Tibial nerve (tissue), 3 donors: ENCODE data around the gene FAM81B.

DNA sequence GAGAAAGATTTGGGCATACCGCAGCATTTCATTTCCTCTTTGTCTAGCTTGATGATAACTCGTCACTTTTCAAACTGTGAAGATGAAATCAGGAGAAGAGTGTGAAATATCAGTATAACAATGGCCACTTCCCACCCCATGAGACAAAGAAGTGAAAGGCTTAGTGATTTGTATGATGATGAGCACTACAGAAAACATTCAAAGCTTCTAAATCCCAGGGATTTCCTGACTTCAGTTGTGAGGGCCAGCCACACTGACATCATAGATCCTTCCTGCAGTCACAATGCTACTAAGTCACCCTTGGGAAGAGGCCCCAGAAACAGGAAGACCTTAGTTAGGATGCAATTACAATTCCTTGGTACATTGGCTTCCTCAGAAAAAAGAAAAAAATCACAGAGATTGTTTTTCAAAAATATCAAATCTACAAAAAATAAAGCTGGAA lies at the start of gene FAM81B:
FAM81B (plus strand) TSS at position 316 of the 442 bp plus-strand sequence.
- PRO-cap, result no peak
- RAMPAGE, long total RNA, 3 experiments, result no peak in any of the 3 experiments

DNA sequence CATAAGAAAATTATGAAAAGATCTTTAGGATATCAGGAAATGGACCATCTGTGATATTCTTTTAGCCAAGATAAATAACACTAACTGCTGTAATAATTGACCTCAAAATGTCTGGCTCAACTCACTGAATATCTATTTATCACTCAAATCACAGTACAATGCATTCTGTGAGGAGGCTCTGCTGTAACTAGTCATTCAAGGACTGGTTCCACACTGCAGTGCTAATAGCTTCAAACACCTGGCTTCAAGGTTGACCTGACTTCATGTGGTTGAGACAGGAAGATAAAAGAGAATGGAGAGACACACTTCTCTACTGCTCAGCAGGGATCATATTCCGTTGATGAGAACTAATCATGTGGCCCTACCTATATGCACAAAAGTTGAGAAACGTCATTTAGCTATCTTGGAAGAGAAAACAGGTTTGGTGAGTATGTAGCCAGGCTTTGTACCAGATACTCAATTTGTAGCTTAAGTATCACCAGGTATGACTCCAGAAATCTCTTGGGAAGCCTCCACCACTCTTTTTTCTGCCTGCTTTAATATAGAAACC lies 3.3 kb upstream of the RHOBTB3 start:
- PRO-cap, result unidirectional peak, plus-strand start at position 163 of the sequence
- RAMPAGE, long total RNA, 3 experiments, result no peak in any of the 3 experiments

DNA sequence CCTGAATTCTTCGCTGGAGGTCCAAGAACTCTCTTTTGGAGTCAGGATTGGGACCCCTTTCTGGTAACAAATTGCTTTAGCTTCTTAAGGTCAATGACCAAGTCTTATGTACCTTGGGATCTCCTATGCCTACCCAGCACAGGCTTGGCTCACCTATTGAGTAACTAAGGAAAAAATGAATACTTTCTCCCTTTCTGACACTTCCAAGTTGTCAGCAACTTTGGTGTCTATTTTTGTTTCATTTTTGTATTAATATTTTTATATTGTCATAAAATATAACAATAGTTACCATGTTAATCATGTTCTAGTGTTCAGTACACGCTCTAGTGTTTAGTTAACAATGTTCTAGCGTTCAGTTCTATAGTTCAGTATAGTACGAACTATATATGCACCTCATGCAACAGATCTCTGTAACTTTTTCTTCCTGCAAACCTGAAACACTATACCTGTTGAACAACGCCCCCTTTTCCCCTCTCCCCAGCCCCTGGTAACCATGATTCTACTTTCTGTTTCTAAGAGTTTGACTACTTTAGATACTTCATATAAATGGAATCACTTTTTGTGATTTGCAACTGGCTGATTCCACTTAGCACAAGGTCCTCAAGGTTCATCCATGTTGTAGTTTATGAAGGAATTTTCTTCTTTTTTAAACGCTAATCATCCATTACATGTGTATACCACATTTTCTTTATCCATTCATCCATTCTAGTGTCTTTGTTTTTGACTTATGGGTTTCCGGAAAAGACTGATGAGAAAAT lies 1.7 kb upstream of the RHOBTB3 start:
- PRO-cap, result no peak
- RAMPAGE, long total RNA, 3 experiments, result no peak in any of the 3 experiments

- PRO-cap, result no peak
- RAMPAGE, long total RNA, 3 experiments, result no peak in any of the 3 experiments
Measured at GRCh38 chr5:95836440-95837326, 14.2 kb upstream of the GLRX start.

DNA sequence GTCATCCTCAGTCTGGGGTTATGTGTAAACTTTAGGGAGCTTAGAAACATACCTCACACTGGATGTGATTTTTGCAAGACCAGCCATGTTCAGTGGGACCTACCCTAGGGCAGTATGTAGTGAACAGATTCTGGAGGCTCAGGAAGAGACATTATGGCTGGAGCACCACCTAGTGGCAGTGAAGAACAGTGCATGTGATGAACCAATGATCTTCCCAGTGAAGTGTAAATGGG lies 24.4 kb upstream of the GLRX start:
- PRO-cap, result no peak
- RAMPAGE, long total RNA, 3 experiments, result no peak in any of the 3 experiments

DNA sequence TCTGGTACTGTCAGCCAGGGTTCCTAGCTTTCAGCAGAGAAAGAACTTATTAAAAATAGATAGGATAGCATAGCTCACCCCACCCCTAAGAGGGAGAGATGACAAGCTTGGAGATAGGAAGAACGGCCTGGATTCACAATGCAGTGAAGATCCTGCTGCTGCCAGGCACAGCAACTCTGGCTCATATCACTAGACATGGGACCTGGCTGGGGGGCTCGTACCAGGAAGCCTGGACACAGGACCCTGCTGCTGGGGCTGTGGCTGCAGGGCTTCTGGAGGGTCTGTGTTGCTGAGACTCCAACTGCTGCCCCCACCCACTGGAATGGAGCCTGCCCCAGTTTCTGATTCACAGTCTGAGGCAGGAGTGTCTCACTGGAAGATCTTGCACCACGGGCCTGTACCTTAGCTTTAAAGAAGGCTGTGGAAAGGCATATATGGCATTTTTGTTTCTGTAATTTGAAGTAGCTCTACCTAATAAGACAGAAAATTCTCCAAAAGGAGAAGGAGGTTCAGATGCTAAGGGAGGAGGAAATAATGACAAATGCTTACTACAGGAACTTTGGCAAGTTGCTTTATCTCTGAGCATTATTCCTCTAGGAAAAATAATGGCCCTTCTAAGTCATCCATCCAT lies 31.0 kb upstream of the GLRX start:
- PRO-cap, result no peak
- RAMPAGE, long total RNA, 3 experiments, result no peak in any of the 3 experiments

- PRO-cap, result no peak
- RAMPAGE, long total RNA, 3 experiments, result no peak in any of the 3 experiments
Measured at GRCh38 chr5:95903477-95904472, 57.9 kb downstream of the ELL2 start.

DNA sequence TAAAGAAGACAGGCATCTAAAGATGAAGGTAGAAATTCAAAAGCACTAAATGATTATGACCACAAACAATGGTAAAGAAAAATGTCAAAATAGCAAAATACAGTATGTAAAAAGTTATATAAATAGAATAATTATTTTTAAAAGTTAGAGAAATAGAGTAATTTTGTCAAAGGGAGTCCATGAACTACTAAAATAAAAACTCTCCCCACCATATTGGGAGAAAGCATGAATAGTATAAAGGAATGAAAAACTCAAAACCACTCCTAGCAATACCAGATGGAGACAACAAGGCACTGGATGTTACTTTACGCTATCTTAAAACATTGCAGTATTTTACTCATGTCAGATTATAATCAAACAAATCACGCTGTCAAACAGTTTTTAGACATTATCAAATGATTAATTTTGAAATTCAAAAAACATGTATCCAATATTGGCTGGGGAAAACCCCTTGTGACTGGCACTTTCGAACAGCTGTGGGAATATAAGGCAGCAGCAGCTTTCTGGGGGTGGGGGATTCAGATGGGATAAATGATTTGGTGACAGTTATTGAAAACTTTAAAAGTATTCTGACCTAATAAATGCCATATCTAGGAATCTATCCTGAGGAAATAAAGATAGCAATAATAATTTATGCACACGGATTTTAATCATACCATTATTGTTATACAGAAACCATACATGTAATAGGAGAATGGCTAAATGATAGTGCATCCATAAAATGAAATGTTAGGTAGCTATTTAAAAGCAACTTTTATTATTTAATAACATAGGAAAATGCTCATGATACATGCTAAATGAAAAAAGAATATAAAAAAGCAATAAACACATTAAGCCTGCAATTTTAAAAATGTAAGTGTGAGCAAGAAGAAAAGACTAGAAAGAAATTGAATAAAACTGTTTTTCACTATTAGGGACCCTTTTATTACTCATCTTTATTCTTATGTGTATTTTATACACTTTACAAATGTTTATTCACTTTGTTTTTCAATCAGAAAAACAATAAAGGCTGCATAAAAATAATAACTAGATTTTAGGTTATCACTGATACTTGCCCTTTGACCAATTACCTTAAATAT lies 28.6 kb downstream of the ELL2 start:
- PRO-cap, result no peak
- RAMPAGE, long total RNA, 3 experiments, result no peak in any of the 3 experiments

GRCh38 chr5:95934785-95935488 lies 26.7 kb downstream of the ELL2 start:
- PRO-cap, result no peak
- RAMPAGE, long total RNA, 3 experiments, result no peak in any of the 3 experiments

DNA sequence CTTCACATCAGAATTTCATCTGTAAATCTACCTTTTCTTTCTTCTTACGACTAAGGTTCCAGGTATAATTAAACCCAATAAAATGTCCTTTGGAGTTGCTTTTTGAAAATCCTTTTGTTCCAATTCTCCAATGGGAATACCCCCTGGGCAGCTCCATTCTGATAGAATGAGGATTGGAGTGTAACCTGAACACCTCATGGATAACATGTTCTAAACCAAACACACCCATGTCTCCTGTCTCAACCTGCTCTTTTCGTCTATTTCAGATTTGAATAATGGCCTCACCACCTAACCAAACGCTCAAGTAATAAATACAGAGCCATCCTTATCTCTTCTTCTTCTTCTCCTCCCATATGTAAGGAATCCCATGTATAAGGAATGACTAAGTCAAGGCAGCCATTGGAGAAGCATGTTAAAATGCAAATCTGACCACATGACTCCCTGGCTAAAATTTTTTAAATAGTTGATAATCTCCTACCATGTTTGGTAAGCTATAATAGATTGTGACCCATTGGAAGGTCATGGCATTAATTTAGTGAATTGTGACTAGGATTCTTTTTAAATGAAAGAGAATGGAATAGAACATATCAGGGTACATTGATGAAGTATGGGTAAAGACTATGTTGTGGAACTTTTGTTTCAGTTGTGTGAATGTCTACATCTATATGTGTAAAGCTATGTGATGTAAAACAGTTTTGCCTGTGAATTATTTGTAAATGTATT lies 26.0 kb downstream of the ELL2 start:
- PRO-cap, result no peak
- RAMPAGE, long total RNA, 3 experiments, result no peak in any of the 3 experiments

DNA sequence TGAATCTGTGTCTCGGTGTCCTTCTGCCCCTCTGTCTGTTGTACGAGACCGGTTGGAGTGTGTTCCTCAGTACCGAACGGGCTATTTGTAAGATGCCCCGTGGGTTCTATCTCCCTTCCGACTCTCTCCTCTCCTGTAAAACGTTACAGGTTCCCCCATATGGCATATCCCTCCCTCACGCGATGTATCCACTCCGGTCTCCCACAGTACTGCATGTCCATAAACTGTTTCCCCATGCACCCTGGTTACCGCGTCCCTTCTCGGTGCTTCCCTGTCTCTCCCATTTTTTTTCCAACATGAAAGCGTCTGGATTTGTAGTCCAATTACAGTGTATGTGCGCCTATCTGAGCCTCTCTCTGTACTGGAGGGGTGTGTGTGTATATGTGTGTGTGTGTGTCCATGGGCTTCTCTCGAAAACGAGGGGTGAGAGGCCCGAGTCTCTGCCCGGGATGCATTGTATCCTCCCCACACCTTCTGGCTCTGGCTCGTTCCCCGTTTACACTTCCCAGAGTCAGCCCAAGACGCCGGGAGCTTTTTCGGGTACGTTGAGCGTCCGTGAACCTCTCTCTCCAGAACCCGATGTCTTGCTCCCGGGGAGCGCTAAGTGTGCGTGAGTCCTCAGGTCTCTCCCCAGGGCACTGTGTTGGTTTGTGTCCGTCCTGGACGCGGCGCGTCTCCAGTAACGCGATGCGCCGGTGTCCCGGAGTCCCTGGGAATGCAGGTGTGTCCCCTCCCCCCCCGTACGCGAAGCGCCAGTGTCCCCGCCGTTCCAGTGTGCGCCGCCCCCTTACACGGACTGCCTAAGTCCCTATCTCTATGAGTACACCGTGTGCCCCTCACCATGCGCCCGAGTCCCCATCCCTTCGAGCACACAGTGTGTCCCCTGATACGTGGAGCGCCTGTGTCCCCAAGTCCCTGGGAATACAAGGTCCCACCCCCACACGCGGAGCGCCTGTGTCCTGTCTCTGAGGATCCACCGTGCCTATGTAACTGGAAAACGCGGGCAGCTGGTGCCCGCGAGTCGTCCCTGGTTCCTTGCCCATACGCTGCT lies 1.2 kb downstream of the ELL2 start:
- PRO-cap, result no peak
- RAMPAGE, long total RNA, 3 experiments, result start-site peak on the minus strand in 2 of 3 experiments, centred at positions 74 to 716 of the sequence, 21 to 47 reads per replicate

GRCh38 chr5:96146730-96147207 lies 185.1 kb upstream of the ELL2 start:
- PRO-cap, result no peak
- RAMPAGE, long total RNA, 3 experiments, result no peak in any of the 3 experiments

DNA sequence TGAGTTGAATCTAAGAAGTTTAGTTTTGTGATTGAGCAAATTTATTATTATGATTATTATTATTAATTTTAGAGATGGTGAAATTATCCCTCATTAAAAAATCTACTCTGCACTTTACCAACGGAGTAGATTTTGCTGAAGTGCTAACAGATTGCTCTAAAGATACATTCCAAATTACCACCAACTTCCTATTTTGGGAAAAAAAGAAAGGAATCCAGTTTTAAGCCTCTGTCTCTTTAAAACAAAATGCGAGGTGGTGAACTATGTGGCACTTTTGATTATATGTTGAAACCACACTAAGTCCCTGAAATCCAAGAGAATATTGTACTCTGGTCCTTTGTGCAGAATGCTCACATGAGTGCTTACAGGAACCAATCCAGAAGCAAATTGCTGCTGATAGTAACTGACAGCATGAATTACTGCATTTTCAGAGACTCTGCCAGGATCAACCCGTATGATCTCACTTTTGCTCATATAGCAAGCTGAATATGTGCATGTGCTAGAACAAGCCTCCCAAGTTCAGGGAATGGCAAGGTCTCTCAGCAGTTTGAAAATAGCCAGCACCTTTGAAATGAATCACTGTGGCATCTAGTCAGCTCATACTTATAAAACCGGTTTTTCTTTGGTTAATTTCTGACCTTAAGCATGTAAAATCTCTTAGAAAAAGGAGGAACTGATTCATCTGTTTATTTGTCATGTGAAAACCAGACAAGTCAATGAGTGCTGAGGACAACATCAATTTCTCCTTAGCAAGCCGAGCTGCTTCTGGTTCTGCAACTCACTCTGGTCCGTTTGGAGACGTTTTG lies 215.6 kb upstream of the ELL2 start:
- PRO-cap, result no peak
- RAMPAGE, long total RNA, 3 experiments, result no peak in any of the 3 experiments

DNA sequence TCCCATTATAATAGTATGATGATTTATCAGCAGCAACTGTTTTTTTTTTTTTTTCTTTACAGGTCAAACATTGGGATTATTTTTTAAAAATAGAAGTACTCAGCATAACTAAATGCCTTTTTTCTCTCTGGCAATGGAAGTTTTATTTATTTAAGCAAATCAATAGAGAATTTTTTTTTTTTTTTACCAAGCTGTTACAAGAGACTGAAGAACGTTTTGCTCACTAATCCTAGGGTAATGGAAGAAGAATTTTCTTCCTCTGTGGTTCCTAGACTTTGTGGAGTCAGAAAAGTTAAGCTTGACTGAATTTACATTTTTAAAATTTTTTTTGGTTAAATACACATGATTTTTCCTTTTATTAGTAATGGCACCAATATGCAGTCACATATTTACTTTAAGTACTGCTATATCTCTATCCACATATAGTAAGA lies 189.9 kb downstream of the PCSK1 start:
- PRO-cap, result no peak
- RAMPAGE, long total RNA, 3 experiments, result no peak in any of the 3 experiments

DNA sequence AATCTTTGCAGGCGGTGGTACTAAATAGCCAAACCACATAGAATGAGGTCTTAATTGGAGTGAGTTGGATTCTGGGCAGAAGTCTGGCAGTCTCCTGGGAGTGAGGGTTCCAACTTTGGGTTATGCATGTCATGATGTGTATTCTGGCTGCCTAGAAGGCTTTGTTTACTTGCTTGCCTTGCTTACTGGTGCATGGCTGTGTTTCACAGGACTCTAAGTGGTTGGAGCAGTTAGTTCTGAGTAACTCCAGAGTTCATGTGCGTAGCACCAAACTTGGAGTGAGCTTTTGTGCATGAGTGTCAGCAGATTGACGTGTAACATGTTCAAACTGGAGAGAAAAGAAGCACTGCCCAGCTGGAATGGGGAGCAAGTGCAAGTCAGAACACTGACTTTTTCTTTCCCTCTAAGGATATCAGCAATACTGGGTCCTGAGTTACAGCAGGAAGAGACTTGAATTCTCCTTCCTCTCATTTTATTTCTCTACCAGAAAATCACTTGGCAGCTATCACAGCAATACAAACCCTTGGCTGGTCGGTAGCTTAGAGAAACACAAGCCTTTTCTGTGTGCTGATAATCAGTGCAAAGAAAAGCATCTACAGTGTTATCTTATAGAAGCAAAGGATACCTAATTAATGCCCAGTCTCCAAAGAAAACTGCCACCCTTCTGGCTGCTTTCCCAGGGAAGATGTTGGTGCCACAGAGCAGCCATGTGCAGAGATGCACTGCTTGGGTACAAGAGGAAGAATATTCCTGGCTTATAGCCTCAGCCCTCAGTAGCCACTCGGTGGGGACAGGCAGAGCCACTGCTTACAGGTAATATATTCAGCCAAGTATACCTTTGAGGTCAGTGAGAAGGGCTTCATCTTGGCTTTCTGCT lies 185.6 kb downstream of the PCSK1 start:
- PRO-cap, result no peak
- RAMPAGE, long total RNA, 3 experiments, result no peak in any of the 3 experiments

GRCh38 chr5:96274998-96275620 lies 157.9 kb downstream of the PCSK1 start:
- PRO-cap, result no peak
- RAMPAGE, long total RNA, 3 experiments, result no peak in any of the 3 experiments

DNA sequence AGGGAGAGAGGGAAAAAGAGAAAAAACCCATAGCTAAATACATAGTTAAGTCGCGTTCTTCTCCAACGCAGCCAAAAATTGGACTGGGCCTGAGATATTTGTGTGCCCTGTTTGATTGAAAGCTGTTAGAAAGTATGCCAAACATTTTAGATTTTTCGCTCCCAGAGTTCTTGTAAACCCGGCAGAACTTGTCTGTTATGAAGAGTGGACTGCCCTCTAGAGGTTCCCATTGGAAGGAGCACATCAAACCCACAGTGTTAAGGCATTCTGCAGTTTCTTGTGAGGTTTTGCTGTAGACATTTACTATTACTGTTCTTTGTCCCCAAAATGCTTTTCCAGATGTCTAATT lies 96.7 kb downstream of the PCSK1 start:
- PRO-cap, result no peak
- RAMPAGE, long total RNA, 3 experiments, result no peak in any of the 3 experiments

GRCh38 chr5:96431984-96432922 lies 795 bp downstream of the PCSK1 start:
- PRO-cap, result no peak
- RAMPAGE, long total RNA, 3 experiments, result no peak in any of the 3 experiments

DNA sequence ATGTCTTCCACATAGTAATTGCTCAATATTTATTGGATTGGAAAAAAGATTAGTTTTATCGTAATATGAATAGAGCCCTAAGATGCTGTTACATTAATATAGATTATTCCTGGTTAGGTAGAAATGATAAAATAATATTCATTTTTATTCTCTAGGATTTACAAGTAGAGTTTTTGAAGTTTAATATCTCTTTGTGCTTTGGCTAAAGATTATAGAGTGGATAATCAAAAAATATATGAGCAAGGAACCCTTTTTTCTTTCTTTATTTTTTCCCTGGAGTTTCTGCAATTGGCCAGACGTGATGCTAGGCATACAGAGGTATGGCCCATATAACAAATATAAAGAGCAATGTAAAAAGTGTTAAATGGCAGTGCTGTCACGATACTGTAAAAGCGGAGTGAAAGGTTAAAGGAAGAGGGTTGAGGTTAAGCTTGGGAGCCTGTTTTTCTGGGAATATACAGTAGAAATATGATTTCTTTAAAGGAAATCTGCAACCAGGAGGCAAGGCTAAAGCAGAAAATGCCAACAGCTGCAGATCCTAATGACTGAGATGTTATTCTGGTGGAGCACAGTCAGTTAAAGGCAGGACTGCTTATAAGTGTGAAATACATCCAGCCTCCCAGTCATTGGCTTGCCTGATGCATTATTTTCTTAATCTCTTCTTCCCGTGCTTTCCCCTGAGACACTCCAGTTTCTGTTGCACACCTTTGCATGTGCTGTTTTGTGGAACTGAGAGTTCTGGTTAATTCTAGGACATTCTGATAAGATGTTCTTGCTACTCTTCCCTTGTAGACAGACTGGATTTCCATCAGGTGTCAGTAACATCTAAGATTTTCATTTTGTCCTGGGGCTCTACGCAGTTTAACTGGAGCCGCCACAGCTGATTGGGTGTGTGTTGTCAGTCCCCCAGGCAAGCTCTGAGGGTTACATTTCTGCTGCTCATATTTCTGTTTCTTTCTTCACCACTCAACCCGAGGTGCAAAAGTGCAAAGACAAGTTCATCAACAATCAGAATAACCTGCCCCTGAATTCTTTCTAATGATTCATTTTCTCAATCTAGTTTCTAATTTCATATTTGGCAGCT lies 44.2 kb downstream of the CAST start:
- PRO-cap, result no peak
- RAMPAGE, long total RNA, 3 experiments, result no peak in any of the 3 experiments

GRCh38 chr5:96885632-96886481 lies 9.6 kb downstream of the ERAP2 start:
- PRO-cap, result no peak
- RAMPAGE, long total RNA, 3 experiments, result no peak in any of the 3 experiments